Colon Carcinoma Metastatic in the Lung (tissue), 2 donors: ENCODE measurements around the genes SLC25A44, VHLL and IQGAP3.

DNA sequence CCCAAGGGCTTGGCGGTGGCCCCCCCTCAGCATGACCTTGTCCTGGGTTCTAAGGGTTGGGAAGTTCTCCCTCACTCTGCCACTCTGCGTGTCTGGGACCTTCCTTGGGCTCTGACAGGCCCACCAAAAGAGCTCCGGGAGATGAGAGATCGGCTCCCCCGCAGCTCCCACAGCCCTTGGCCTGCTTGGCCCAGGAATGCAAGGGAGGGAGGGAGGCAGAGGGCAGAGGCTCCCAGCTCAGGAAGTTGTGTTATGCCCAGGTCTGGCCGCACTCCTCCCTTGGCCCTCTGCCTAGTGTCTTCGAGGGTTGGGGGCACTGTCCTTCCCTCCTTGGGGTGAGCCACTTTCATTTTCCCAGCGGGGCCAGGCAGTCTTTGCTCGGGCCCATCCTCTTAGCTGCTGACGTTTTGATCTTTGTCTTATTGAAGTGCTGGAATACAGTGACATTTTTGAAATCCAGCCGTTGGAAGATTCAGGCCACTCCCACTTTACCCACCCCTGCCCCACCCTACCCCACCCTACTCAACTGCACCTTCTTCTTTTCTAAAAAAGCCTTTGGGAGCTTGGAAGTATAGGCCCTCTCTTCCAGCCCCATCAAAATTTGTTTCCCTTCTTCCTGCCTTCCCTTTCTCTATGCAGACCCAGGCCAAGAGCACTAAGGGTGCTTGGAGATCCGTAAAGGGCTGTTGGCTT lies 1.5 kb downstream of the LMNA start:
- PRO-cap, 2 experiments = peak in 2 of 2 experiments; most common plus-strand start position 343 of the sequence (in 1); most common minus-strand start position 401 of the sequence (in 2)

- PRO-cap, 2 experiments = no peak in any of the 2 experiments
Measured at GRCh38 chr1:156129694-156130538, 15.4 kb downstream of the LMNA start.

- PRO-cap, 2 experiments = no peak in any of the 2 experiments
Measured at GRCh38 chr1:156151338-156151672, 2.1 kb upstream of the SEMA4A start.

GRCh38 chr1:156193459-156194535 lies at the start of gene SLC25A44:
Gene SLC25A44 (plus strand): TSS chr1:156194104.
- PRO-cap, 2 experiments = peak in 2 of 2 experiments; most common plus-strand start chr1:156194117 (in 2); most common minus-strand start chr1:156193819 (in 1)

DNA sequence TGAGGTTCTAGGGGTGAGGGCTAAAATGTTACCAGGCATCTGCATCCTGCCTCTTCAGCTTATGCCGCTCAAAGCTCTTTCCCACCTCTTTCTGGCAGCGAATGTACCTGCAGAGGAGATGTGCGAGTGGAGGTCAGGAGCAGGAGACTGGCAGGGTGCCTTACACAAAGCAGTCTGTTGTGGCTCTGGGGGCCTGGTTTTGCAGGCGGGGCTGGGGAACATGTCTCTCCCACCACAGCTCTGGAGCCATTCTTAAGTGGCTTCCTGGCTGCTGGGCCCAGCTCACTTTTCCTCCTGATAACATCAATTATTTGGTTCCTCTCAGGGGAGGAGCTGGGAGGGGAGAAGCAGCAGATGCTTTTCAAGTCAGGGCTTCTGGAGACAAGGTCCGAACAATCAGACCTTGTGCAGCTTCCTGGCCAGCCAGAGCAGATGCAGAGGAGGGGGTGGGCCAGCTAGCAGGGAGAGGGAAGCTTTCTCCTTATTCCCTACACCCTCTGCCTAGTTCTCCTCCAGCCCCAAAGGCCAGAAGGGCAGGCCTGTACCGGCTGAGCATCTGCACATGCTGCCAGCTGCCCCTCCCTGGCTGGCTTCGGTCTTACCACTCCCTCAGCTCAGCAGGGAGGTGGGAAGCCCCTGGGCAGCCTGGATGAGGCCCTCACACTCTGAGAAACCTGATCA lies 3.7 kb upstream of the PAQR6 start:
- PRO-cap, 2 experiments = no peak in any of the 2 experiments

DNA sequence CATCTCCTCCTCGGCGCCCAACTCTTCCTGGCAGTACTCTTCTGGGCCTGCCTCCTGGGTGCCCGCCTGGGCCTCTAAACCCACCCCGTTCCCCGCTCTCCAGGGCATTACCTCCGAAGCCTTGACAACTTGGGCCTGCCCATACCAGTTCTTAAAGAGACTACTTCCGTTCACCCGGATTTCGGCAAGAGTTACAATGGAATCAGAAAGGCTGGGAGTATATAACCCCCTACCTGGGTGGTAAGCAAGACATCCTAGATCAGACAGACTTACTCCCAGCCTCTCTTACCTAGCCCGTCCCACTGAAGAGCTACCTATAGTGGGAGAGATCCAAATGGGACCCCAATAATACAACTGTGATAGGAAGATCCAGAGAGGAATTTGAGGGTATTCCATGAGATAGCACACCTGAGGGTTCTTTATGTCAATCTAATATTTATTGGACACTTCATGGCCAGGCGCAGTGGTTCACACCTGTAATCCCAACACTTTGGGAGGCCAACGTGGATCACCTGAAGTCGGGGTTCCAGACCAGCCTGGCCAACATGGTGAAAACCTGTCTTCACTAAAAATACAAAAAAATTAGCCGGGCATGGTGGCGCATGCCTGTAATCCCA lies at the start of gene VHLL:
Gene VHLL, minus strand, starts transcription at position 226 of the 617 bp plus-strand sequence.
- PRO-cap, 2 experiments = no peak in any of the 2 experiments

DNA sequence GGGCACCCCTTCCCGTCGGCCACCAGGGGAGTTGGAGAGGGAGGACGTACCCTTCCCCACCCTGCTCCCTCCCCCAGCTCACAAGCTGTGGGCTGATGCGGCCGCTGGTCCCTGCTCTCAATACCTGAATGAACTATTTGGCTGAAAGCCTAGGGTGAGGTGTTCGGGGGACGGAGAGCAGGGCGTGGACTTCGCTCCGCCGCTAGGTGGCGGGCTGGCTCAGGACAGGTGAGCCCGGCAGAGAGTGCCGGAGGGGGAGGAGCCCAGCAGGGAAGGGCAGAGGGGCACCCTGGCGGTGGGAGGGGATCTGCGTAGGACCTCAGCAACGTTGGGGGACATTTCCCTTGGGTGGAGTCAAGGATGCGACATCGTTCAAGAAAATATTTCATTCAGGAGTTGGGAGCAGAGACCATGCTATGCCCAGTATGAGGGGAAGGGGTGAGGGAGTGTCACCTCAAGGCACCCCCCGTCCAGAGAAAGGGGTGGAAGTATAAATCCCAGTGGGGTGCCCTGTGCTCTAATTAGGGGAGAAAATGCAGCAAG lies 12.0 kb upstream of the RHBG start:
- PRO-cap, 2 experiments = no peak in any of the 2 experiments

GRCh38 chr1:156420268-156420676 lies 51.3 kb downstream of the RHBG start:
- PRO-cap, 2 experiments = no peak in any of the 2 experiments

- PRO-cap, 2 experiments = peak in 2 of 2 experiments; most common minus-strand start chr1:156421766 (in 2)
Measured at GRCh38 chr1:156421056-156422068, 52.4 kb downstream of the RHBG start.

- PRO-cap, 2 experiments = no peak in any of the 2 experiments
Measured at GRCh38 chr1:156436115-156436726, 64.4 kb downstream of the MEF2D start.

GRCh38 chr1:156497524-156498671 lies 2.7 kb downstream of the MEF2D start:
- PRO-cap, 2 experiments = no peak in any of the 2 experiments

DNA sequence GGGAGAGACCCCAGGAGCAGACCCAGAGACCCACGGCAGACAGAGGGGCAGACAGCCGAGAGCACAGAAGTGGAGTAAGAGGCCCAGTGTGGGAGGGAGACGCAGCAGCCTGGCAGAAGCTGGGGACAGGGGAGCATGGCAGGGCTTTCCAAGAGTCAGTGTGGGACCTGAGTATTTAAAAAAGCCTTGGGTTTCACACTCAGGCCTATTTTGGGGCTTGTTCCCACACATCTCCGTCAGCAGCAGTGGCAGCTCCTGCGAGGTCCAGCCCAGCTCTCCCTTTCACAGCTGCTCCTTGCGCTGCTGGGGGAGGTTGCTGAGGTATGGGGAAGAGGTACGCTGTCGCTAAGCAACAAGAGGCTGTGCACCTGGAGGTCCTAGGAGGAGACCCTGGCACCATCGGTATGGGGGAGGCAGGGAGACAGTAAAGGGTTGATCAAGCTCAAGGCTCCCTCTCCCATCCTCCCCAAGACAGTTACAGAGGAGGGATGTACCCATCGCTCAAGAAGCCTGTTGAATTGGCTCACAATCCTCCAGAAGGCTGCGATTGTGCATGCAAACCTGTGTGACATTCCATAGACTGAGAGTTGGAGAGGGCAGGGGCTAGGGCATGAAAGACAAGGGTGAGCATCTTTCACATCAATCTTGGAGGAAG lies 9.1 kb upstream of the MEF2D start:
- PRO-cap, 2 experiments = no peak in any of the 2 experiments

GRCh38 chr1:156539852-156540433 lies 32.4 kb downstream of the IQGAP3 start:
- PRO-cap, 2 experiments = no peak in any of the 2 experiments

GRCh38 chr1:156572421-156572794 lies at the start of gene IQGAP3:
Gene IQGAP3 (minus strand): TSS chr1:156572565.
- PRO-cap, 2 experiments = peak in 2 of 2 experiments; most common minus-strand start chr1:156572543 (in 1)

- PRO-cap, 2 experiments = peak in 2 of 2 experiments; most common plus-strand start chr1:156601511 (in 2); most common minus-strand start chr1:156601471 (in 1)
Measured at GRCh38 chr1:156601349-156602249, 10.0 kb downstream of the NAXE start.

- PRO-cap, 2 experiments = no peak in any of the 2 experiments
Measured at GRCh38 chr1:156616118-156616970, 2.9 kb upstream of the HAPLN2 start.

DNA sequence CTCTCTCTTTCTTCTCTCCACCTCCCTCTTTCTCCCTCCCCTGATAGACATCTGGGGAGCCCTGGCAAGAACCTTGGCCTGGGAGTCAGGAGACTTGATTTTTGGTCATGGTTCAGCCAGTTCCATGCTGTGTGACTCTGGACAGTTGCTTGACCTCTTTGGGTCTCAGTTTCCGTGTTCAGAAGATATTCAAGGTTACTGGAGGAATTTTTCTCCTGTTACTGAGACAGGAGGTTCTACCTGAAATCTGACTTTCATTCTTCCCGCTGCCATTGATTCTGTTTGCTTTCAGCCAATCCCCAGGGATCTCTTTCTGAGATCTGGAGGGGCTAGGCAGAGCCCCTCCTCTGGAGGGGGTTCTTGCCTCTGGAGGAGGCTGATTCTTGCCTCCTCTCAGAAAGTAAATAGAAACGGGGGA lies 3.1 kb upstream of the BCAN start:
- PRO-cap, 2 experiments = no peak in any of the 2 experiments

GRCh38 chr1:156651239-156651620 lies 9.3 kb downstream of the BCAN start:
- PRO-cap, 2 experiments = no peak in any of the 2 experiments

DNA sequence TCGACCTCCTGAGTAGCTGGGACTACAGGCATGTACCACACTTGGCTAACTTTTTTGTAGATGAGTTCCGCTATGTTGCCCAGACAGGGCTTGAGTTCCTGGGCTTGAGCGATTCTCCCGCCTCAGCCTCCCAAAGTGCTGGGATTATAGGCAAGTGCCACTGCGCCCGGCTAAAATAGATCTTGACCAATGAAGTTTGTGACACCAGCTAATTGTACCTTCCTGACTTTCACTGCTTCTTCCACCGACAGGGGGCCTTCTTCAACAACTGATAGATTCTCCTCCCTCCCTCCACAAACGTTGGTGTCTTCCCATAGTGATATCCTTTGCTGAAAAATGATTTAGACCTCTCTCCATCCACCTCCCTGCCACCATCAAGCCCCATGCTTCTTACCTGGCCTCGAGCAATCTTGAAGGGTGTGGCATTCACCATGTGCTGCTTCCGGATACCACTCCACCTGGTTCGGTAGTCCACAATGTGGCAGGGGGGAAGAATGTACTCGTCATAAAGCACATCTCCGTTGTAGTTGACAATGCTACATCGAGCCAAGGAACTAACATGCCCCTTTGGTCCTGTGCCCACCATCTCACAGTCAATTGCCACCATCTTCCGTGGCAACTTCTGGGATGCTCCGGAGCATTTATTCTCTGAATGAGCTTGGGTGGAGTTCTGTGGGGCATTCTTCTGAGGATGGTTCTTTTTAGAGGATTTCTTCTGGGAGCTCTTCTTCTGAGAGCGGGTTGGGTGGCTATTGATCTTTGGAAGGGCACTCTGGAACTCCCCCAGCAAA lies 1.6 kb upstream of the METTL25B start:
- PRO-cap, 2 experiments = no peak in any of the 2 experiments

DNA sequence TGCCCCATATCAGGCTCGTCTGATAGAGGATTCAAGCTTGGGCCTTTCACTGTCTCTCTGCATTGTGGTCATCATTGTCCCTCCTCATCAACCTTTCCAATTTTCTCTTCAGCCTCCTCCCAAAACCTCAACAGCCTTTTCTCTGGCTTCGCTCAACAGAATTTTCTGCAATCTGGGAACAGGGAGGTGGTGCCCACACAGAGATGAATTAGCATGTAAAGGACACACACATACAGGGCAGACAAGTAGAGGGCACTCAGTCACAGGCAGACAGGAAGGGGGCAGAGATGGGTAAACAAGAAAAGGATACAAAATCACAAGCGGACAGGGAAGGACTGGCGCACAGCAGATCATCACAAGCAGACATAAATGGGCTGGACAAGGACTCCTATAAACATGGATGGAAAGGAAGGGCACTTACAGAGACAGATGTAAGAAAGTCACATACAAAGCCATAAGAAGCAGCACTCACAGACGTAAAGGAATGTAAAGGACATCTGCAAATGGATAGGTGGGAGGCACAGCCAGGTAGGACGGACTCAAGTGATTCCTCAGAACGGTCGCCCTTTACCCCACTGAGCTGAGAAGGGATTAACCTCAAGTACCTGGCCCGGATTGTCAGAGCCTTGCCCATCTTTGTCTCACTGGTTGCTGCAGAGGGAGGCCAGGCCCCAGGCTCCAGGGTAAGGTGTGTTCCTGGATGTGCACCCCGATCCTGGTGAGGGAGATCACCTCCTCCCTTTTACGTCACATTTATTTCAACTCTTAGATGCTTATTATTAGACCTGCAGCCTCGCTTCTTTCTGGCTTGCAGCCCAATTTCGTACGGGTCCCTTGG lies 931 bp upstream of the PRCC start:
- PRO-cap, 2 experiments = peak in 1 of 2 experiments; most common plus-strand start position 317 of the sequence (in 1); most common minus-strand start position 367 of the sequence (in 1)